Thyroid gland (tissue), 7 donors: ENCODE data around the gene CR2.

- PRO-cap, 2 experiments: peak in 1 of 2 experiments; most common plus-strand start chr1:207031296 (in 1)
- RAMPAGE, long total RNA, 5 experiments: no peak in any of the 5 experiments
These were observed 1.6 kb downstream of the C1orf116 start for GRCh38 chr1:207030874-207031490.

DNA sequence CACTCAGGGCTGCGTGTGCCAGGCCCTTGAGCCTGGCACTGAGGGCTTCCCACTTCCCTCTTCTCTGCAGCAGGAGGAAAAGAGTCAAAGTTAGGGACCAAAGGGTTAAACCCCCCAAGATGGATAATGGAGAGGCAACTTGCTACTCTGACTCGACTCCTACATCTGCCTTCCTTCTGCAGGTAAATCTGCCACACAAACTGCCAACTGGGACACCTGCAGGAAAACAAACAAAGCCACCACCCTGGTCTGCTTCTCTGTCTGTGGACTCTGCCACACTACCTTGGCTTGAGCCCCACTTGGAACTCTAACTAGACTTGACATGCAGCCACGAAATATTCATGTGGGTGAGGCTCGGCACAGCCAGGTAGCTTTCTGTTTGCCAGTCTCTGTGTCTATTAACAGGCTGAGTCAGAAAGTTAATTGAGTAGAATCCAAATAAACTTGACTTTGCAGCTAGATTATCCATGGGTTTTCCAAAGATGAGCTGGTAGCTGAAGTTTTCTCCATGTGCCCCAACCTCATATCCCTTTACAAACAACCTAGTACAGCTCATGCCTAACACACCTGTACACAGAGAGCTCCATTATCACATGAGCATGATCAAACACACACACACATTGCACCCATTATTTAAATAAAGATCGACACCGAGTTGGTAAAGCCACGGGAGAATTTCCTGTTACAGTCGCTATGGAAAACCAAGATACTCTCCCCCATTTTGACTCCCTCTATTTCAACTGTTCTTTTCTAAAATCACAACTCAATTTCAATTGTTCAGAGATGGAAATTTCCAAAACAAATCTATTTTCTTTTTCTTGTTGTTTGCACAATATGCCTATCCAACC is 841 bp downstream of the C1orf116 start:
- PRO-cap, 2 experiments: peak in 2 of 2 experiments; most common plus-strand start position 338 of the sequence (in 1); most common minus-strand start position 280 of the sequence (in 1)
- RAMPAGE, long total RNA, 5 experiments: no peak in any of the 5 experiments

GRCh38 chr1:207240766-207241093 is 80.7 kb upstream of the CD55 start:
- PRO-cap, 2 experiments: no peak in any of the 2 experiments
- RAMPAGE, long total RNA, 5 experiments: no peak in any of the 5 experiments

DNA sequence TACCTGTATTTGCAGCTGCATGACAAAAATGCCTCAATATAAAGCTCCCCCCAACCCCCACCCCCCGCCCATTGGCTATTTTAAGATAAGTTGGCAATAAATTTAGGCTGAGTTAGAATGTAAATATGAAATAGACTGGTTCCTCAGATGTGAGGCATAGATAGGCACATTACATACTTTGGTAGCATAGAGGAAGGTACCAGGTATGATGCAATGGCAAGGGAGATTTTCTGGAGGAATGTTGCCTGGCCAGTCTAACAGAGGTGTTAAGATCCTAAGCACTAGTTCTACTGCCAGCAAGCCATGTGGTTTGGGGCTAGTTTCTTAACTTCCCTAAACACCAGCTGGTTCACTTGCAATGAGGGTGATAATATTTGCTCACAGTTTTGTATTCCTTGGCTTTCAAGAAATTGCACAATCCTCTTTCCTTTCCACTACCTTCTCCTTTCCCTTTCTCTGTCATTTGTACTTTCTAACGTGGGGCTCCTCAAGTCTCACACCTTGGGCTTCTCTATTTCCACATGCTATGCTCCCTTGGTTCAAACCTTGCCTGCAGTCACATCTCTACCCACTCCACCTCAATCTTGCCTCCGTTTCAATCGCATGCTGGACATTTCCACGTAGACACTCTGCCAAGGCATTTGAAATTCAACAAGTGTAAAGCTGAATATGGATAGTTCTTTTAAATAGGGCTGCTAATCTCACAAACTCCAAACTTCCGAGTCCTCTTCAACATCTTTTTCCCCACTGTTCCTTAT is 4.7 kb upstream of the CD55 start:
- PRO-cap, 2 experiments: no peak in any of the 2 experiments
- RAMPAGE, long total RNA, 5 experiments: no peak in any of the 5 experiments

GRCh38 chr1:207321149-207321387 is 410 bp upstream of the CD55 start:
- PRO-cap, 2 experiments: peak in 2 of 2 experiments; most common plus-strand start chr1:207321186 (in 2); most common minus-strand start chr1:207321234 (in 1)
- RAMPAGE, long total RNA, 5 experiments: no peak in any of the 5 experiments

GRCh38 chr1:207453933-207455058 is at the start of gene CR2:
Gene CR2 (plus strand): TSS chr1:207454328.
- PRO-cap, 2 experiments: peak in 2 of 2 experiments; most common plus-strand start chr1:207454328 (in 1)
- RAMPAGE, long total RNA, 5 experiments: no peak in any of the 5 experiments

GRCh38 chr1:207797298-207798464 is 45.8 kb downstream of the CD46 start:
- PRO-cap, 2 experiments: no peak in any of the 2 experiments
- RAMPAGE, long total RNA, 5 experiments: no peak in any of the 5 experiments

GRCh38 chr1:207806713-207807325 is 55.0 kb downstream of the CD46 start:
- PRO-cap, 2 experiments: no peak in any of the 2 experiments
- RAMPAGE, long total RNA, 5 experiments: no peak in any of the 5 experiments

GRCh38 chr1:207811849-207812865 is 60.3 kb downstream of the CD46 start:
- PRO-cap, 2 experiments: peak in 1 of 2 experiments; most common plus-strand start chr1:207812162 (in 1); most common minus-strand start chr1:207812157 (in 1)
- RAMPAGE, long total RNA, 5 experiments: no peak in any of the 5 experiments

DNA sequence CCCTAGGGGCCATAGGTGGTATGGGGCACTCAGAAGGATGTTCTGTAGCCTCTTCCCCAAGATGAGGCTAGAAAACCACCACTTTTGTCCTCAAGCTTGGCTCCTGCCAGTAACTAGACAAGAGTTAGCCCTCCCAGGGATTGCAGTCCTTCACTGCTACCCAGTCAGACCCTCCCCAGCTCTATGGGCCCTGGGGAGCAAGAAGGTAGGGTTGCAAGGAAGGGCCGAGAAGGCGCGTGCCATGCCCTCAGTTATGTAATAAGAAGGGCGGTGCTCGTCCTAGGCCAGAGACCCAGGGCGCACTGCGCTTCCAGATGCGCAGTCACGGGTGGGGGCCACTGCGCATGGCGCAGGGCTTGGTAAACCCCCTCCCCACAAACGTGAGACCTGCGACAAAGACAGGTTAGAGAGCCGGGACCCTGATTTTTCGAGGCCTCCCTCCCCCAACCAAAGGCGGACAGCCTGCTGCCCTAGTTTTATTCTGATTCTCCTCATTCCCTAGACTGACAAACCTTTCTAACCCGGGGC is 69.8 kb downstream of the CD46 start:
- PRO-cap, 2 experiments: no peak in any of the 2 experiments
- RAMPAGE, long total RNA, 5 experiments: no peak in any of the 5 experiments

- PRO-cap, 2 experiments: no peak in any of the 2 experiments
- RAMPAGE, long total RNA, 5 experiments: no peak in any of the 5 experiments
These were observed 72.6 kb downstream of the CD34 start for GRCh38 chr1:207838094-207838952.

- PRO-cap, 2 experiments: peak in 2 of 2 experiments; most common plus-strand start chr1:207848468 (in 2); most common minus-strand start chr1:207848296 (in 2)
- RAMPAGE, long total RNA, 5 experiments: no peak in any of the 5 experiments
These were observed 62.6 kb downstream of the CD34 start for GRCh38 chr1:207848052-207848901.

GRCh38 chr1:207868801-207869690 is 41.9 kb downstream of the CD34 start:
- PRO-cap, 2 experiments: peak in 2 of 2 experiments; most common plus-strand start chr1:207869250 (in 1); most common minus-strand start chr1:207869166 (in 2)
- RAMPAGE, long total RNA, 5 experiments: no peak in any of the 5 experiments

DNA sequence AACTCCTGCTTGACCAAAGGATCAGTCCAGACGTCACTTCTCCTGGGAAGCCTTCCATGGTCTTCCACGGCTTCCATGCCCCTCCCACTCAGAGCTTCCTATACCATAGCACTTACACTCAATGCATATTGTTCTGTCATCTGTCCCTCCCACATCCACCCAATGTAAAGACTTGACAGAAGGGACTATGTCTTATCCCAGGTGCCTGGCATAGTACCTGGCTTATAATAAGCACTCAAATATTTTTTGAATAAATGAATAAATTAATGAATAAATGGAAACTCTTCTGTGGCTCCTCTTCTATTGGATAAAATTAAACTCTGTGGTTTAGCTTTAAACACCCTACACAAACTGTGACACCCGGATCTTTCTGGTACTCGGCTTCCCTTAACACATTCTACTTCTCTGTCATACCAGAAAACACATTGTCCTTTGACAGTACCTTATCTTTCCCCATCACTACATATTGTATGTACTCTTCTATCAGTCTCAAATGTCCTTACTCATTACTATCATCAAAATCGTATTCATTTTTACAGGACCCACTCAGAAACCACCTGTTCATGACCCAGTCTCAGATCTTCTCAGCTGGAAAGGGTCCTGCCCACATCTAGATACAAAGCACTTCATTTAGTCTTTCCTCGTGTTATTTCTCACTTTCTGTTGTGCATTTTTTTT is 28.0 kb downstream of the CD34 start:
- PRO-cap, 2 experiments: no peak in any of the 2 experiments
- RAMPAGE, long total RNA, 5 experiments: no peak in any of the 5 experiments

DNA sequence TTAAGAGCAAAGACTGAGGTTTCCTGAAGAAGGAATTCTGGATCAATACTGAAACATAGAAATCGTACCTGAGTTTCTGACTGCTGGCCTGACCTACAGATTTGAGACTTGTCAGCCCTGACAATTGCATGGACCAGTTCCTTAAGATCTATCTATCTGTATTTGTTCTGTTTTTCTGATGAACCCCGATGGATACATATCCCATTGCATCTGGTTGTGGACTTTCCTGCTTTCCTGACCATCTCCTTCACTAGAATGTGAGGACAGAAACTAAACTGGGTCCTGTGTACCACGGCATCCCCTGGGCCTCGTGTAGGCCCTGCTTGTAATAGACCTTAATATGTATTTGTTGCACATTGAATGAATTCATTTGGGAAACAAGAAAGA is 81.6 kb upstream of the CD34 start:
- PRO-cap, 2 experiments: no peak in any of the 2 experiments
- RAMPAGE, long total RNA, 5 experiments: no peak in any of the 5 experiments

- PRO-cap, 2 experiments: no peak in any of the 2 experiments
- RAMPAGE, long total RNA, 5 experiments: no peak in any of the 5 experiments
These were observed 119.3 kb upstream of the CD34 start for GRCh38 chr1:208029972-208030947.

DNA sequence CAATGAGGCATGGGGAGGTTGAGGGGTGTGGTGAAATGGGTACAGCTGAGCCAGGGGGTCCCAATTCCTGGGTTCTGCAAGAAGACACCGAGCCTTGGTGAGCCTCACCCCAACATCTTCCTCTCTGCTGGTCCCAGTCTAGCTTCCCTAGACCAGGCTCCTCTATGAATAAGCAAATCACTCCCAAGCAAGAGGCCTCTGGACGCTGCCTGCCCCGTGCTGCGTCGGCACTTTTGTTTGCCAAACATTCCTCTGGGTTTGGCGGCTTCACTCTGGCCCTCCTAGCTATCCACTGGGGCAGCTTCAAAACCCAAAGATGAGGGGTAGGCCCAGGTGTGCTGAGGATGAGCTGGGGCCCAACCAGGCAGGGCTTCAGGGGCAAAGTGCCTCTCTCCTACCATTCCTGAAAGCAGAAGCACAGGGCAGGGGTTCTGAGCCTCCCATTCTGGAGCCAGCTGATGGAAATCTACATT is 137.1 kb upstream of the CD34 start:
- PRO-cap, 2 experiments: peak in 1 of 2 experiments; most common minus-strand start position 126 of the sequence (in 1)
- RAMPAGE, long total RNA, 5 experiments: no peak in any of the 5 experiments

DNA sequence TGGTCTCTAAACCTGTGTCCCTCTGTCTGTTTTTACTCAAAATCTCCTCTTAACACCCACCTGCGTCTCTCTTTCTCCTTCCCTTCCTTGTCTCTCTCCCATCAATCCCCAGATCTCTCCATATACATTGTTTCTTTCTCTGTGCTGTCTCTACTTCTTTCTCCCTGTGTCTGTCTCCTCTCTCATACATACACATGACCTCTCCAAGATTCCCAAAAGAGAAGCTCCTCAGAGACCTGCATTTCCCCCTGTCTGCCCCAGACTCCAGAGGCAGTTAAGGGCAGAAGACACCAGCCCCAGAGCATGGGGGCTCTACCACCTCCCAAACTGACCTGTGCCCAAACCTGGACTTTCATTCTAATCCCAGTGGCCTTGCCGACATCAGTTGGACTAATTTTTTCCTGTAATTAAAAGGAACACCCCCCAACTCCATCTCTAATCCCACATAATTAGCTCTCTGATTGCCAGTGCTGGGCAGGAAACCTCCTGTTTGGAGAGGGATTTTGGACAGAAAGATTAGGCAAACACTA is 85.9 kb downstream of the PLXNA2 start:
- PRO-cap, 2 experiments: no peak in any of the 2 experiments
- RAMPAGE, long total RNA, 5 experiments: no peak in any of the 5 experiments

GRCh38 chr1:208165524-208166193 is 78.5 kb downstream of the PLXNA2 start:
- PRO-cap, 2 experiments: peak in 1 of 2 experiments; most common minus-strand start chr1:208165760 (in 1)
- RAMPAGE, long total RNA, 5 experiments: no peak in any of the 5 experiments

GRCh38 chr1:208202918-208203747 is 41.1 kb downstream of the PLXNA2 start:
- PRO-cap, 2 experiments: no peak in any of the 2 experiments
- RAMPAGE, long total RNA, 5 experiments: no peak in any of the 5 experiments